Adrenal gland (tissue), 7 donors: ENCODE results near the gene ACKR3.

DNA sequence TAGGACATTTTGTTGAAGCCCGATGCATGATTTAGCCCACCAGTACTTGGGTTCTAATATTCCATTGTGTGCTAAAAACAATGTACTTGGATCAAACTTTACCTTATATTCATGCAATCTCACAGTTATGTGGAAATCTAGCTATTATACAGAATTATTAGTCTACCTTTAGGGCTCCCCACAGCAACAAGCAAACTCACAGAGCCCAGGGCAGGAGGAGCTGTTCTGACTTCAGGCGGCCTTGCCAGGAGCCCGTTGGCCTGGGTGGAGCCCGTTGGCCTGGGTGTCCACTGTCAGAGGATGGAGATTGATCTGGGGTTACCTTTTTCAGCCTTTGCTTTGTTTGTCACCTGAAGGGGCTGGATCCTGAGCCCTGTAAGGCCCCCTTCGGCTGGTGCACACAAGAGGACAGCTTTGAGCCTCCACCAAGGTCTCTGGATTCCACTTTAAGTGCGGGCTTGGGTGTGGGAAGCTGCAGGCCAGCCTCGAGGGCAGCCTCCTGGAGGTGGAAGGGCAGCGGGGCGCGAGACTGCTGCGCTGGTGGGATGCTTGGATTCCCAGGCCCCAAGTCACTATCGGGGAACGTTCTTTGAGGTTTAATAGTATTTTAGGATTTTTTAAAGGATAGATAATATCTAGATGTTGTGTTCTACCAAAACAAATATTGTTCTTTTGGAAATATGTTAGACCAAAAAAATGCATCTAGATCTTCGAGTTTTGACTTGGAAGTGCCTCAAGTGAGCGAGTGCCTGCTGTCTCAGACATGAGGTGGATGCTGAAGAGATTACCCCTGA is 113.6 kb downstream of the AGAP1 start:
- PRO-cap, 3 experiments, result no peak in any of the 3 experiments
- RAMPAGE, long total RNA, 4 experiments, result no peak in any of the 4 experiments
- RRBS, result no CpG with 5 or more reads among the region's 15 CpGs

- PRO-cap, 3 experiments, result no peak in any of the 3 experiments
- RAMPAGE, long total RNA, 4 experiments, result no peak in any of the 4 experiments
- RRBS, result no CpG with 5 or more reads among the region's 7 CpGs
Measured at GRCh38 chr2:235608725-235609467, 115.1 kb downstream of the AGAP1 start.

DNA sequence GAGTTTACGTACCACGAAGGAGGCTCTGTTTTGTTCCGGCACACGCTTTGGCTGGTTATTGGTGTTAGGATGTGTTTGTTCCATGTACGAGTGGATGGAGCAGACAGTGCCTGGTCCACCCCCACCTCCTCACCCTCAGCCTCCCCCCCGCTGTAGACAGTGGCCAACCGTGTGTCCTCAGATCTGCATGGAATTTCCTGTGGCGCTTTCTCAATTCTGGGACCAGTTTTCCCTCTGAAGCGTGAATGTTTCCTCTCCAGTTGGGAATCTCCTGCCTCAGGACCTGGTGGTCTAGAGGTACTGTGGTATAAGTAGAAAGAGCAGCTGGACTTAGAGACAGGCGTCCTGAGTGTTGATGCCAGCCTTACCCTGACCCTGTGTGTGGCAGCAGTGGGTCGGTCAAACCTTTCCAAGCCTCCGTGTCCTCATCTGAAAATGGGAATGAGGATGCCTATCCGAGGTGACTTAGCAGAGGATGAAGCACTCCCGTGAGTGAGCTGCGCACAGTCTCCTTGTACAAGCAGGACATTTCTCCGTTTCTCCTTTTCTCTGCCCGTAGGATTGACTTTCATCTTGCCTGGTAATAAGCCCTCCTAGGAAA is 141.1 kb downstream of the AGAP1 start:
- PRO-cap, 3 experiments, result no peak in any of the 3 experiments
- RAMPAGE, long total RNA, 4 experiments, result no peak in any of the 4 experiments
- RRBS, result no CpG with 5 or more reads among the region's 17 CpGs

GRCh38 chr2:235666262-235666532 is 172.4 kb downstream of the AGAP1 start:
- PRO-cap, 3 experiments, result no peak in any of the 3 experiments
- RAMPAGE, long total RNA, 4 experiments, result no peak in any of the 4 experiments
- RRBS, result no CpG with 5 or more reads among the region's 2 CpGs

DNA sequence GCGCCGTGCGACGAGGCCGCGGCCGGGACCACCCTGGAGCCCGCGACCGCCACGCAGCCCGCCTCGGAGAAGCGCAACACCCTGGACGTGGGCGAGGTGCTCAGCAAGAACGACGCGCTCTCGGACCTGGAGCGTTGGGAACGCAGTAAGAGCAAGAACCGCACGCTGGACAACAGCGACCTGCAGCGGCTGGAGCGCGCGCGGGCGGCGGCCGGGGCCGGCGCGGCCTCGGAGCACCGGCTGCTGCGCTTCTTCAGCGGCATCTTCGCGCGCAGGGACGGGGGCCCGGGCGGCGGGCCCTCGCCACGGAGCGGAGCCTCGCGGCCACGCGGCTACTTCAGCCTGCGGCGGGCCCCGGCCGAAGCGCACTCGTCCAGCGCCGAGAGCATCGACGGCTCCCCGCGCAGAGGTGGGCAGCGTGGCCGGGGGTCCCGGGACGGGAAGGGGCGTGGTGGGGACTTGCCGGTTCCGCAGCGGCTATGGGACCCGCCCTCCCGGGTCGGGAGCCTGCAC is 176.9 kb downstream of the AGAP1 start:
- PRO-cap, 3 experiments, result no peak in any of the 3 experiments
- RAMPAGE, long total RNA, 4 experiments, result no peak in any of the 4 experiments
- RRBS, result 41% methylated on average over 38 of the region's 77 CpGs

DNA sequence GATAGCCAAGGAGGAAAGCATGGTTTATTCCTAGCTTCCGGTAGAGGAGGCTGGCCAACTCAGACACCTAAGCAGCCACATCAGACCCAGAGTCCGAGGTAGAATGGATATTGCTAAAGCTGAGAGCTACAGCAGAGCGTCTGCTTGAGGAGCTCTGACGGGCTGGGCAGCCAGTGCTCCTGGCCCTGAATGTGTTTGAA is 196.5 kb downstream of the AGAP1 start:
- PRO-cap, 3 experiments, result no peak in any of the 3 experiments
- RAMPAGE, long total RNA, 4 experiments, result no peak in any of the 4 experiments
- RRBS, result no CpG with 5 or more reads among the region's 4 CpGs

DNA sequence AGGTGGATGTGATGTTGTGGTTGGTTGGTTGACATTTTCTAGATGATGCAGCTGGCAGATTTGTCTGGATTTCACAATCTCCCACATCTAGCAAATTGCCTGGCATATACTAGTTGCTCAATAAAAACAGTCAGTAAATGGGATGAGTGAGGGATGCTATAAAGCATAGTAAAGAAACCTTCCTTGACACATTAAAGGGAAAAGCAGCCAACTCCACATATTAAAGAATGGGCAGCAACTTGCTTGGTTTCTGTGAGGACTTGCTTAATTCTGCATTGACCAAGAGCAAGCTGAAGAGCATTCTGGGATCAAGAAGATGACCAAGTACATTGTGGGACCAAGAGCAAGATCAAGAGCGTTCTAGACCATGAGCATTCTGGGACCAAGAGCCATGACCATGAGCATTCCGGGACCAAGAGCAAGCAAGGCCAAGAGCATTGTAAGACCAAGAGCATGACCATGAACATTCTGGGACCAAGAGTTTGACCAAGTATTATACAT is 293.7 kb downstream of the AGAP1 start:
- PRO-cap, 3 experiments, result no peak in any of the 3 experiments
- RAMPAGE, long total RNA, 4 experiments, result no peak in any of the 4 experiments
- RRBS, result no CpG with 5 or more reads among the region's 2 CpGs

- PRO-cap, 3 experiments, result no peak in any of the 3 experiments
- RAMPAGE, long total RNA, 4 experiments, result no peak in any of the 4 experiments
- RRBS, result no CpG with 5 or more reads among the region's 21 CpGs
Measured at GRCh38 chr2:235792529-235793193, 298.8 kb downstream of the AGAP1 start.

- PRO-cap, 3 experiments, result no peak in any of the 3 experiments
- RAMPAGE, long total RNA, 4 experiments, result no peak in any of the 4 experiments
- RRBS, result no CpG with 5 or more reads among the region's 12 CpGs
Measured at GRCh38 chr2:235830715-235831408, 337.0 kb downstream of the AGAP1 start.

- PRO-cap, 3 experiments, result no peak in any of the 3 experiments
- RAMPAGE, long total RNA, 4 experiments, result no peak in any of the 4 experiments
- RRBS, result no CpG with 5 or more reads among the region's 12 CpGs
Measured at GRCh38 chr2:236241343-236242104, 22.7 kb downstream of the ASB18 start.

GRCh38 chr2:236569293-236570382 is at the start of gene ACKR3:
TSS of gene ACKR3 (plus strand) at chr2:236569825.
- PRO-cap, 3 experiments, result peak in 3 of 3 experiments; most common plus-strand start chr2:236569825 (in 3); most common minus-strand start chr2:236569609 (in 1)
- RAMPAGE, long total RNA, 4 experiments, result no peak in any of the 4 experiments
- RRBS, result no CpG with 5 or more reads among the region's 20 CpGs

- PRO-cap, 3 experiments, result no peak in any of the 3 experiments
- RAMPAGE, long total RNA, 4 experiments, result no peak in any of the 4 experiments
- RRBS, result no CpG with 5 or more reads among the region's 14 CpGs
Measured at GRCh38 chr2:236572243-236573045, 2.8 kb downstream of the ACKR3 start.

DNA sequence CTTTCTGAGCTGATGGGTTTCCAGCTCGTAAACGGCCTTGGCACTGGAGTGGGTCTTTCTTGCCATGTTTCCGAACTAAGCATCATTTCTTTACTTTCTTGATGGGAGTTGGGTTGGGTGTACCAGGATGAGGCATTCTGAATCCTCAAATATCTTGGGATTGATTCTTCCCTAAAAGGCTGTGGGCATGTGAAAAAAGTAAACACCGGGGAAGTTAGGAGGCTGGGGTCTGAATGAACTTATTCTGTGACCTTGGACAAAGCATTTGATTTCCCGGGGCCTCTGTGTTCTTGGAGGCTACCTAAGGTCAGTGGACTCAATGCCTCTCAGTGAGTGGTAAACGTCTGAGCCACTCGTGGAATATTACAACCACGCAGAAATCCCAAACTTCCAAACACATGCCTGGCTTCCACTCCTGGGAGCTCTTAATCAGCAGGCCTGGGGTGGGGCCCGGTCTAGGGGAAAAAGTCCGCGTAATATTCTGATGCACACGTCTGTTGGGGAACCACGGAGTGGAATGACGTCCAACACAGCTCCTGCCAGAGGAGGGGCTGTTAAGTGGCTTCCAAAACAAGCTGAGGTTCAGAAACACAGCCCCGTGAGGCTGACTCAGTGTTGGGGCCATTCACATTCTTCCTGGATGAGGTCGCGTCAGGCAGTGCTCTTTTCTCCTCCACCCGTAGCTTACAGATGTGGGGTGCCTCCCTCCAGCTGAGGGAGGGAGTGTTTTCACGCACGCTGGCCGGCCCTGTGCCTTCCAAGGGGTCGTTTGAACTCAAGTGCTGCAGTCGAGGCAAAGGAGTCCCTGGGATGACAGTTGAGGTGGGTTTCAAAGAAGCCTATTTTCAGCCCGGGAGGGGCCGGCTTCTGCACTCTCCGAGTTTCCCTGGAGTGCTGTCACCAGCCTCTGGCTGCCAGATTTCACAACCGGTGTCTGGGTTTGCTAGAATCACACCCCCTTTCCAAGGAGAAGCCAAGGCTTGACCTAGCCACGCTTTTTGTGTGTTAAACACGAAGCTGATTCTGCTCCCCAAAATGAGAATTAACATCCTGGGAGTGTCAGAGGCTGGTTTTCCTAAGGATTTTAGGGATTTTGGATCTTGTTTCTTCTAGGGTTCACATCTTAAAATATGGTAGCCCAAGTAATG is 73.0 kb downstream of the ACKR3 start:
- PRO-cap, 3 experiments, result no peak in any of the 3 experiments
- RAMPAGE, long total RNA, 4 experiments, result no peak in any of the 4 experiments
- RRBS, result 36% methylated on average over 5 of the region's 29 CpGs

GRCh38 chr2:236828816-236829327 is 256.8 kb upstream of the COPS8 start:
- PRO-cap, 3 experiments, result no peak in any of the 3 experiments
- RAMPAGE, long total RNA, 4 experiments, result no peak in any of the 4 experiments
- RRBS, result no CpG with 5 or more reads among the region's 3 CpGs

- PRO-cap, 3 experiments, result no peak in any of the 3 experiments
- RAMPAGE, long total RNA, 4 experiments, result no peak in any of the 4 experiments
- RRBS, result no CpG with 5 or more reads among the region's 3 CpGs
Measured at GRCh38 chr2:236985833-236986187, 99.9 kb upstream of the COPS8 start.

DNA sequence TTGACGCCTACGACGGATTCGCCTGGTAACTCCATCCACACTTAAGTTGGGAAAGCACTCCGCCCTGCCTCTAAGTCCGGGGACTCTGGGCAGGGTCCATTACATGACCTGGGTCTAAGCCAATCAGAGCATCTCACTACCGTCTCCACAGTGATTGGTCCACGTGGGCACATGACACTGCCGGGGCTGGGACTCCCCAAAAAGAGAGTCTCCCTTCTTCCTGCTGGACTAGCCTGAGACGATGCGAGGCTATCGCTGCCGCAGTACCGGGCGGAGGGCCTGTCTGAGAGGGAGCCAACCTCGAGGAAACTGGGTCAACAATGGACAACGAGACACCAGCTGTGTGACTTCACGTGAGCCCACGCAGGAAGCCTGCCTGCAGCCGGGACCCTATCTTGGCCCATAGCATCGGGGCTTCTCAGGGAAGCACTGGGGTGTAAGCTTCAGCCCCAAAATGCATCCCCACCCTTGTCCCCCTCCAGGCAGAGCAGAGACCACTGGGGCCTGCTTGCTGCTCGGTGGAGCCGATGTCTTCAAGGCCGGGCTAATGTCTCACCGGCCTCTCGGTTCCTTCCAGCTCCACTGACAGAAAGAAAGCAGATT is 21.4 kb upstream of the COPS8 start:
- PRO-cap, 3 experiments, result no peak in any of the 3 experiments
- RAMPAGE, long total RNA, 4 experiments, result no peak in any of the 4 experiments
- RRBS, result 73% methylated on average over 10 of the region's 26 CpGs

GRCh38 chr2:237100746-237101489 is 15.2 kb downstream of the COPS8 start:
- PRO-cap, 3 experiments, result no peak in any of the 3 experiments
- RAMPAGE, long total RNA, 4 experiments, result start-site peak on the plus strand in 1 of 4 experiments, at chr2:237101098-237101357 at its widest, 6 reads per replicate
- RRBS, result no CpG with 5 or more reads among the region's 3 CpGs

DNA sequence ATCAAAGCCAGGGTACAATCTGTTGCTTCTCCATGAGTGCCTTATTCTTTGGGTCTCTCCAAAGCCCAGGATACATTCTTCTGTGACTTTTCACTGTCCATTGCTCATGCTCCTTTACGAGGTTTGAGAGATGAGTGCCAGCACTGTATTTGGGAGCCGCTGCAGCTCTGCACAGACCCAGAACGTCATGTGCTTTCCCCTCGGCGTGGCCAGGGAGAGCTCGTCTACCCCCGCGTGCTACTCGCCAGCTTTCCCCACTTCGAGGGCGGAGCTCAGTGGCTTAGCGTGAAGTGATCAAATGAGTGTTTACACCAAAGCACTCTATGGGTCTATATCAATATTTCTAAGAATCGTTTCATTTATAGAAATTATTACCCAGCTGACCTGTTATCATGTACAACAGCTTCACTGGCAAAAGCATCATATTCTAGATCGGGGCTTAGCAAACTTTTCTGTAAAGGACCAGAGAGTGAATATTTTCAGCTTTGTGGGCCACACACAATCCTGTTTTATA is 123.6 kb downstream of the COL6A3 start:
- PRO-cap, 3 experiments, result no peak in any of the 3 experiments
- RAMPAGE, long total RNA, 4 experiments, result no peak in any of the 4 experiments
- RRBS, result no CpG with 5 or more reads among the region's 14 CpGs

GRCh38 chr2:237300039-237300385 is 114.0 kb downstream of the COL6A3 start:
- PRO-cap, 3 experiments, result no peak in any of the 3 experiments
- RAMPAGE, long total RNA, 4 experiments, result no peak in any of the 4 experiments
- RRBS, result no CpG with 5 or more reads among the region's 2 CpGs

DNA sequence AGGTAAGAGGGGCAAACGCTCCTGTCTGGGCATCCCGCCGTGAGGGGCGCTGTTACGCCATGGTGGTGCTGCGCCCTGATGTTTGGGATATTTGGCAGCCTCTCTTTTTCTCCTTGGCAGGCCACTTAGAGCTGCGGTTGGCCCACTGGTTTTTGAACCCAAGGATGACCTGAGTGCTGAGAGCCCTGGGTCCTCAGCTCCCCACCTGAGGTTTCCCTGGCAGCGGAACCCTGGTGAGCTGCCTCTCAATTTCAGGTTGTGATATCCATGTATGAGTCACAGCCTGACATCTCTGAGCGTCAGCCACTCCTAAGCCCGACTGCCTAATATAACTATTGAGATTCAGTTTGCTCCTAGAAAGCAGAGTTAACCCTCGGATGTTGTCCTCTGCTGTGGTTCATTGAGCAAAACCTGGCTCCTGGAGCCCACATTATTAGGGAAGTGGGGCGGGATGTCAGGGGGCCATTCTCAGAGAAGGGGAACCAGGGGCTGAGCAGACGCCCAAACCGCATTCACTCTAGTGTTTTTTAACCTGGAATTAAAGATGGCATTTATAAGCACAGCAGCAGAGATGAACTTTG is 103.2 kb downstream of the COL6A3 start:
- PRO-cap, 3 experiments, result no peak in any of the 3 experiments
- RAMPAGE, long total RNA, 4 experiments, result no peak in any of the 4 experiments
- RRBS, result no CpG with 5 or more reads among the region's 14 CpGs